ENCODE results near the genes DPYSL3 and C5orf46.

- PRO-cap, result no peak
Observed at GRCh38 chr5:147424498-147425202, 85.2 kb downstream of the DPYSL3 start.

DNA sequence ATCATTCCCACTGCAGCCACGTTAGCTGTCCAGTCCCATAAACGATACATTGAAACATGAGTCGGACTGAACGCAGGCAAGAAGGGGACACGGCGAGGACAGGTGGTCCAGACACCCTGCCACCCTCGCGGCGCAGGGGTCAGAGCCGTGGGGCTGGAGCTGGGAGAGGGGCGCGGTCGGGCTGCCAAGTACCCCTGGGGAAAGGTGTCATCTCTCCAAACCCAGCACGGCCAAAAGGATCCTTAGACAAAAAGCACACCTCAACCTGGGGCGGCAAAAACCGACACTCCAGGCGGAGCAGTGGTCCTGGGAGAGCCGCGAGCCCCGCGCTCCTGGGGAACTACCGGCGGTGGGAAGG is 57.0 kb downstream of the DPYSL3 start:
- PRO-cap, result no peak

DNA sequence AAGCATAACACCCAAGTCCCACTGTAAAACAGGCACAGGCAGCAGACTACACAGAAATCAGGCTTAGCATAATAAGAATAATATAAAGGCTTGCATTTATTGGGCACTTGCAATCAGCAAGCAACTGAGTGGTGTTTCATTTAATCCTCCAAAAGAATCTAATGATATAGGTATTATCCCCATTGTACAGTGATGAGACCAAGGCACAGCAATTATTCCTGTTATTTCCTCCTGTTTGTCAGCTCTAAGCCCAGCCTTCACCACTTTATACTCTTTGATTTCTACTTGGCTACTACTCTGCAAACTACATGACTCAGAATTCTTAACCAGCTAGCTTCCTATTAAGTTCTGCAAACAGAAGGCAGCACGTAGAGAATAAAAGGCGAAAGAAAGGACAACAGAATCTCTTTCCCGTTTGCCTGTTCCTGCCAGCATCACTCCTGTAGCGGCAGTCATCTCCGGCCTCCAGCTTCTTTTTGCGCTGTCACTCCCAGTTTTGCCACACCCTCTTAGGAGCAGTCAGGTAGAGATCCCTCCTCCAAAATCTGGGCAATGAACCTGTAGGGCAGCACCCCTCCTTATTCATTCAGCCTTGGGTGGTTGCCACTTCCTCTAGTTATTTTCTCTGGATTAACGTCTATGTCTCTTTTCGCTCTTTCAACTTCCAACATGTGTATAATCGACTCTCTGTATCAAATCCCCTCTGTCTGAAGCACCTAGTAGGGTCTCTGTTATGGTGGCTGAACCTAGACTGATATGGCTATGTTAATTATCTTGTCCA is 29.9 kb downstream of the DPYSL3 start:
- PRO-cap, result no peak

GRCh38 chr5:147482406-147482657 is 27.5 kb downstream of the DPYSL3 start:
- PRO-cap, result no peak

- PRO-cap, result unidirectional peak, minus-strand start at chr5:147509946
Observed at GRCh38 chr5:147509760-147510462, at the start of gene DPYSL3. DPYSL3 (minus strand) TSS chr5:147510068.

GRCh38 chr5:147906253-147906907 is at the start of gene C5orf46:
C5orf46 (minus strand) TSS chr5:147906538.
- PRO-cap, result no peak

DNA sequence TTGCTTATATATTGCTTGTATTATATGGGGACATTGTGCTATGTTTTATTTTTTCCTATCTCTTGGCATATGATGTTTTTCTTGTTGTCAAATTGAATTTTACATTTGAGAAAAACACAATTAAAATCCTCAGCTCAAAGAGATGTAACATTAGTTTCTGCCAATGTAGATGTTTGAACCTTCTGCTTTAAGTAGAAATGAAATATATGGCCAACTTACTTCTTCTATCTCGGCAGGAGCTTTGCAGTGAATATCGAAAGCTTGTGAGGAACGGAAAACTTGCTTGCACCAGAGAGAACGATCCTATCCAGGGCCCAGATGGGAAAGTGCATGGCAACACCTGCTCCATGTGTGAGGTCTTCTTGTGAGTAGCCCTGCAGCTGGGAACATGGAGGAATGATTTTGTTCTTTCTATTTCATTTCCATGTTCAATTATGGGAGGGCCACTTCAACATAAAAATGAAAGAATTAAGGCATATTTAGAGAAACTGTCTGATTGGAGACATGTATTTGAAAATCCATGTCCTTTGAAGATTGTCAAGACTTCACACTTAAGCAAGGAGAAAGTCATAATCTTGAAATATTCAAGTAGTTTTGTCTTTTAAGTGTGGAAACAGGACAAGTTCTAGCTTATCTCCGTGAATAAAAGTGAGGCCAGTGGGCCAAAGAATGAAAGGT is 36.6 kb downstream of the SPINK5 start:
- PRO-cap, result no peak

- PRO-cap, result no peak
Observed at GRCh38 chr5:148101247-148101502, 37.4 kb downstream of the SPINK5 start.

- PRO-cap, result no peak
Observed at GRCh38 chr5:148230517-148230826, 7.9 kb upstream of the MARCOL start.

DNA sequence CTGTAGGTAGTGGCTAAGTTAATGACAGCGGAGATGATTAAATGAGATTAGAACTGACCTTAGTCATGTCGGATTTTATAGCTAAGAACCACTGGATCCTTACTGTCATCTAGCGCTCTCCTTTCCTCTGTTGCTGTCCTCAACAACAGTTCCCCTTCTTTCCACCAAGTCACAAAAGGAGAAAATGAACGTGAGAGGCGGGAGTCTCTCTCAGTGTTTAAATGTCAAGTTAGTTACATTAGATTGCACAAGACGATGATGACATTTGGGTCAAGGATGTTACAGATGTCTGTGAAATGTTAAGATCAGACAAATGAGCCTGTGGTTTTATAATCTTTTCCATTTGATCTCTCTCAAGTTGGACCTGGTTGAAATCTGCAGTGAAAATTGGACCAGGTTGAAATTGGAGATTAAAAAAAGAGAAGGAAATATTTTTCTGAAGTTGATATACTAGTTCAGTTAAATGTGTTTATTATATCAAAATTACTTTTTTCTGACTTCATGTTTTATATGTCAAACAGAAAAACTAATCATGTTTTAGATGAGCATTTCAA is 53.5 kb downstream of the FBXO38 start:
- PRO-cap, result no peak

- PRO-cap, result no peak
Observed at GRCh38 chr5:148653866-148654273, 457 bp downstream of the HTR4 start.

DNA sequence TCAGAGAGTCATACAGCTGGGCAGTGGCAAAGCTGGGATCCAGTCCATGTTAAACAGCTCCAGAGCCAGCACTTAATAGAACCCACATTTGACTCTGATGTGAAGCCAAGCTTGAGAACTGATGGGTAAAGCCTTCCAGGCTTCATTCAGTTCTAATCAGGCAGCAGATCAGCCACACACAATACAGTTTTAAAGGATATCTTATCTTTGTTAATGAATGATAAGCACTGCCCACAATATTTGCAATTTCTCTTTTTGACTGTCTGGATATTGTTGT is 31.2 kb upstream of the HTR4 start:
- PRO-cap, result no peak

DNA sequence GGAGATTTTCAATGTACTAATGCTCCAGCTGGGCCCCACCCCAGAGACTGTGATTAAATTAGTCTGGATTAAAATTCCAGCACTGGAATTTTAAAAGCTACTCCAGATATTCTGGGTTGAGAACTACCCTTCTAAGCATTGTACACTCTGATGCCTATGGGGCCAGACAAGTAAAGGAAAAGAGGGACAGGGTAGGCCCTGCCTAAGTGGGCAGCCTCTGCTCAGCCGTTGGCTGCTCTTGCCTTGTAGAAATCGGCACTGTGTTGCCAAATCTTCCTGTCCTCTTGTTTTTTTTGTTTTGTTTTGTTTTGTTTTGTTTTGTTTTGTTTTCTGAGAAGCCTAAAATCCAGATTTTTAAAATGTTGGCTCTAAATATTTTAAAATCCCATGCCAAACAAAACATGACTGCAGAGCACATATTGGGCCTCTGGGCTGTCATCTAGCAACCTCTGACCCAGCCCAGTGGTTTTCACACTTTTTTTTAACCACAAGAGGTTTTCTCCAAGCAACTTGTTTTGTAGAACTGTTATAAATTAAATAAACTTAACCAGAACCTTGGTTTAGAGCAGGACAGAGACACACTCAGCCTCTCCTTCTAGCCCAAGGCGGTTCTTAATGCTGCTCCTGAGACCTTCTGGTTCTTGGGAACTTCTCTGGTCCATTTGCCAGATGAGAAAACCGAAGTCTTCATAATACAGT is 29.1 kb downstream of the ADRB2 start:
- PRO-cap, result no peak

- PRO-cap, result no peak
Observed at GRCh38 chr5:148920887-148921273, 94.5 kb downstream of the ADRB2 start.

DNA sequence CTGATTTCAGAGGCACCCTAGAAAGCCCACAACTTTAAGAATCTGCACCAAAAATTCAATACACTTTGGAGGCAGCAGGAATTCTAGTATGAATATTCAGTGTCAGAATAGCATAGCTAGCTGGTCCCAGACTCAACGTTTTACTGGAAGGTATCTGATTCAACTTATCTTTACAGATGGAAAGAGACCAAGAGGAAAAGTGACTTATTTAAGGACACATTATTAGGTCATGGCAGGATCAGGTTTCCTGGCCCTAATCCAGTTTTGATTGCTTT is 38.5 kb downstream of the SH3TC2 start:
- PRO-cap, result no peak

GRCh38 chr5:149151575-149152179 is 10.4 kb downstream of the ABLIM3 start:
- PRO-cap, result no peak

GRCh38 chr5:149161003-149161770 is 19.9 kb downstream of the ABLIM3 start:
- PRO-cap, result no peak

- PRO-cap, result bidirectional peak, plus-strand start at chr5:149321068, minus-strand start at chr5:149320894
Observed at GRCh38 chr5:149320625-149321542, 24.4 kb upstream of the GRPEL2 start.

DNA sequence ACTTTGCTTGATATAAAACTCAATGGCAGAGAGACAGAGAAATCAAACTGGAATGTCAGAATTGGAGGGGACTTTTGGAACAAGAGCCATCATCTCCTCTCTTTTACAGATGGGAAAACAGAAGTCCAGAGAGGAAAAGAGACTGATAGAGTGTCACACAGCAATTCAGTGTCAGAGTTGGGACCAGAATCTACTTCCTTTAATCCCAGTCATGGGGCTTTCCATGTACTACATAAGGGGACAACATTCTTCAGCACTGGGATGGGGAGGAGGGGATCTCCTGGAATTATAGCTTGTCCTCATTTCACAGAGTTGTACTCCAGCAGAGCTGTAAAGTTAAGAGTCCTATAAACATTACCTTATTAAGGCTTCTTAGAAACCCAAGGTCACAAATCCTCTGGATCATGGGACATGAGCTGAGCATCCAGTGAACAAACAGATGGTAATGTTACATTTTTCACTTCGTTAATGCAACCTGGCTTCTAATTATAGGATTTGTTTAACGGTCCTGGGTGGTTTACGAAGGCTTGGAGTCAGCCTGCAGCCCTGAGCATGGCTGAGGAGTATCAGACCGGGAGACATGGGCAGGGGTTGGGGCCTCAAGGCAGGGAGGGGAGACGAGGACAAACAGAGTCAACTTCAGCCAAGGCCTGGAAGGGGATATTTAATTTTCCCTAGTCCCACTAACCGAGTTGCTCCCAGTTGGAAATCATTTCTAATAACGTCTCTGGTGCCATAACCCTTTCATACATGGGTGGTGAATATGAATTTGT is 10.5 kb upstream of the IL17B start:
- PRO-cap, result no peak

- PRO-cap, result no peak
Observed at GRCh38 chr5:149411201-149411714, 32.2 kb upstream of the IL17B start.